Right cardiac atrium (tissue), 1 donor: Measurements from ENCODE around the genes BCL7A and HCAR2.

GRCh38 chr12:122021794-122022704, at the start of gene BCL7A:
TSS of gene BCL7A (plus strand) at chr12:122021884.
- PRO-cap: bidirectional peak, plus-strand start at chr12:122021998, minus-strand start at chr12:122021861; bidirectional peak, plus-strand start at chr12:122022558, minus-strand start at chr12:122022290; bidirectional peak, plus-strand start at chr12:122022579, minus-strand start at chr12:122022649

DNA sequence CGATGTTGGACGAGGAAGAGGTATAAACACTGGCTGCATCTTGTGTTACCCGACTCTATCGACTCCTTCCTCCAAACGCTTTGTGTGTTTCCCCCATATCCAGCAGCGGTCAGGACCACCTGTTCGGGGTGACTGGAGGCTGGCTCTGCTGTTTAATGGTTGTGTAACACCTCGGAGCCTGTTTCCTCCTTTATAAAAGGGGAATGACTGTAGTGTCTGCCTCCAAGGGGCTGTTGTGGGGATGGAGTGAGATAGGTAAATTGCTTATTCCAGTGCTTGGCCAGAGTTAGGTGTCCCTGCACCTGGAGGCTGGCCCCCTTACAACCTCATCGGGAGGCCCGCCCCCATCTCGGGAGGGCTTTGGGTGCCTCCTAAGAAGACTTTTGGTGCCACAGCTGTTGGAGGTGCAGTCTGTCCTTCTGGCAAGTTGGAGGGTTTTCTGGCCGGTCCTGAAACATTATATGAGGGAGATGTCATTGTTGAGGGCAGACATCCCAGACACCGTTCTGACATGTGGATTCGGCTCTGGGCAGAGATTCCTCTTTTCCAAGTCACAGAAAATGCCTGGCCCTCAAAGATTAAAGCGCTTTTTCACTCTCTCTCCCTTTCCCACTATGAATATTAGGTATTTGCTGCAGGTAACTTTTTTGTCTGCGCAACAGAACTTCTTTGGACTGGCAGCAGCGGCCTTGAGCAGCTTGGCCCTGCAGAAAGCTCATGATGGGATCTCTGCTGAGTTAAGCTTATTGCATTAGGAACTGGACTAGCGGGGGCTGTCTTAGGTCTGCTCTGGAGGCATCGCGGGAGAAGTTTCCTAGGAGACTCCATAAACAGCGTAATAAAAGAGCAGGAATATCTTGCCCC, 1.2 kb downstream of the MLXIP start:
- PRO-cap: no peak

- PRO-cap: no peak
Measured at GRCh38 chr12:122087202-122087598, 8.6 kb downstream of the MLXIP start.

DNA sequence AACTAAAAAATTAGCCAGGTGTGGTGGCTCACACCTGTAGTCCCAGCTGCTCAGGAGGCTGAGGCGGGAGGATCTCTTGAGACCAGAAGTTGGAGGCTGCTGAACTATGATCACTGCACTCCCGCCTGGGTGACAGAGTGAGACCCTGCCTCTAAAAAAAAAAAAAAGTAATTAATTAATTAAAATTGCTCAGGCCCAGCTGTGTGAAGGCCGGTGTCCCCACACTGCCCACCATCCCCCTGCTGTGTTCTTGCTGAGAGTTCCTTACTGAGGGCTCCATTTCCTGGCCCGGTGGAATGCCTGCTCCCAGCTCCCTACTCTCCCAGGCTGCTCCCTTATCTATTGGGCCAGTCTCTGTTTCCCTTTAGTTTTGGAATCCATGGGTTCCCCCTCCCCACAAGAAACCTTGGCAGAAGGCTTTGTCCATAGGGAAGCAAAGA, 18.9 kb downstream of the MLXIP start:
- PRO-cap: no peak

DNA sequence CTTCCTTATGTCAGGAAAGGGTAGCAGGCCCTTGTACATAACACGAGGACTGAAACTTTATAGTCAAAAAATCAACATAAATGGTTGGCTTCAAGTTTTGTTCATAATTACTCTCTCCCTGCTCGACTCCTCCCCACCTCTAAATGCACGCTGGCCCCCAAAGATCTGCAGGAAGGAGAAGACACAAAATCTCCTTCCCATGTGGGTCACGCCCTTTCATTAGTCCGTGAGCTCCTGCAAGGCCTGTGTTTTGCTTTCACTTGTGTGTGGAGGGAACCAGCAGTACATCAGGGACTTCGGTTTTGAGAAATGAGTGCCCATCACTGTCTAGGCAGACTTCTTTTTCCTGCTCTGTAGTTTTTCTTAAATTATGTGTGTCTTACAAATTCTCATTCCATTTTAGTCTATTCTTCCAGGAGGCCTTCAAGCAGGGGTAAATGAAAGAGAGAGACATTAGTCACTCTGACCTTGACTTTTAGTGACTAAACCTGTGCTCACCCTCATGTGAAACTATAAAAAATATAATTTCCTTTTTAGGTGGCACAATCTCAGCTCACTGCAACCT, 30.0 kb downstream of the MLXIP start:
- PRO-cap: no peak

DNA sequence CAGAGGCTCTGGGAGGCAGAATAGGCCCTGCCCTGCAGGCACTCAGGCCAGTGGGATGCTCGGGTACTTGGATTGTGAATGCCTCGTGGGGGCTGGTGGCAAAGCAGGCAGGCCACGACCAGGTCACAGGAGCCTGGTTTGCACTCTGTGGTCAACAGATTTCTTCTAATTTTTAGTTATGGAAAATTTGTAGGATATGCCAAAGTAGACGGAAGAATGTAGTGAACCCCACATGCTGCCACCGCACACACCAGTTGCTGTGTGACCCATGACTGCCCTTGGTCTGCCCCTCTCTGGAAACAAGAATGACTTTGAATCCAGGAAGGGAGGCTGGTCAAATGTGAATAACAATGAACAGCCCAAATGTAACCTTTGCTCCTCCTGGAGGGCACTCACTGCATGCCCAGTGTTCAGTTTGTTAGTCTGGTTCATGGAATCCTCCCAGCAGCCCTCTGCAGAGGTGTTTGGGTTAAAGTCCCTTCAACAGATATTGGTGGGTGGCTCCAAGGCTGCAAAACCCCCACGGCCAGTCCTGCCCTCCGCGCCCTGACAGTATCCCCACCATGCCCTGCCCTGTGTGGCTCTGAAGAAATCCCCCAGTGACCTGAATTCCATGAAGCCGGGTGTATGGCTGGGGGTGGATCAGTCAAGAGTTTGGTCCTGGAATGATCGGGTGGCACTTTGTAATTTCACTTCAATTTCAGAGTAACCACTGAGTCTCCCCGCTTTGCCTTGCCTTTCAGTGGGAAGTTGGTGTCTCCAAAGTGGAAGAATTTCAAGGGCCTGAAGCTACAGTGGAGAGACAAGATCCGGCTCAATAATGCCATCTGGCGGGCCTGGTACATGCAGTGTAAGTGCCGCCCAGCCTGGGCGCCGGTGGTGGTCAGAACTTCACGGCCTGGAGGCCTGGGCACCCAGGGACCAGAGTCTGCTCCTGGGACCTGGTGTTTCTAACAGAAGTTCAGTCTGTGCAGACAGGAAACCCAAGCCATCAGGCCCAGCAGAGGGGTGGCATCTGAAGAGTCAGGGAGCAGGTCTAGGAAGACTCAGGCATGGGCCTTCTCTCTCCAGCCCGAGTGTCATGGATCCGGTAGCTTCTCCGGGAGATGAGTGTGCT, 47.1 kb downstream of the IL31 start:
- PRO-cap: no peak

- PRO-cap: no peak
Measured at GRCh38 chr12:122137632-122138812, 36.0 kb downstream of the IL31 start.

- PRO-cap: no peak
Measured at GRCh38 chr12:122383310-122383674, 39.2 kb downstream of the CLIP1 start.

- PRO-cap: no peak
Measured at GRCh38 chr12:122481975-122482174, 18.9 kb downstream of the ZCCHC8 start.

DNA sequence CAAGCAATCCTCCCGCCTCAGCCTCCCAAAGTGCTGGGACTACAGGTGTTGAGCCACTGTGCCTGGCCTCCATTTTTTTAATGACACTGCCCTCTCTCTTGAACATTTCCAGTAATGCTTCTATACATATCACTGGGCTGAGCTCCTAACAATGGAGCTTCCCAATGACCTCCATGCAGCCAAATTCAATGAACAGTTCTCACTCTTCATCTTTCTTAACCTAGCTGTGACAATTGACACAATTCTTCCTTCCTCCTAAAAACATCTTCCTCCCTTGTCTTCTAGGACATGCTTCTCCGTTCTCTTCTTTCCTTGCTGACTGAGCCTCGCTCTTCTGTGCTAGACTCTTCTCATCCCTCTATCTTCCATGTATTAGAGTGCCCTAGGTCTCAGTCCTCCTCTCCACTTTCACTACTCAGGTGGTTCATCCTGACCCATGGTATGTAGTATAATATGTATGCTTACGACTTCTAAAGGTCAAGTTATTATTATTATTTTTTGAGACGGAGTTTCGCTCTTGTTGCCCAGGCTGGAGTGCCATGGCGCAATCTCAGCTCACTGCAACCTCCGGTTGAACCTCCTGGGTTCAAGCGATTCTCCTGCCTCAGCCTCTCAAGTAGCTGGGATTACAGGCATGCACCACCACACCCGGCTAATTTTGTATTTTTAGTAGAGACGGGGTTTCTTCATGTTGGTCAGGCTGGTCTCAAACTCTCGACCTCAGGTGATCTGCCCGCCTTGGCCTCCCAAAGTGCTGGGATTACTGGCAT, 15.9 kb downstream of the ZCCHC8 start:
- PRO-cap: no peak

GRCh38 chr12:122681734-122682237, 21.4 kb downstream of the HCAR2 start:
- PRO-cap: no peak

DNA sequence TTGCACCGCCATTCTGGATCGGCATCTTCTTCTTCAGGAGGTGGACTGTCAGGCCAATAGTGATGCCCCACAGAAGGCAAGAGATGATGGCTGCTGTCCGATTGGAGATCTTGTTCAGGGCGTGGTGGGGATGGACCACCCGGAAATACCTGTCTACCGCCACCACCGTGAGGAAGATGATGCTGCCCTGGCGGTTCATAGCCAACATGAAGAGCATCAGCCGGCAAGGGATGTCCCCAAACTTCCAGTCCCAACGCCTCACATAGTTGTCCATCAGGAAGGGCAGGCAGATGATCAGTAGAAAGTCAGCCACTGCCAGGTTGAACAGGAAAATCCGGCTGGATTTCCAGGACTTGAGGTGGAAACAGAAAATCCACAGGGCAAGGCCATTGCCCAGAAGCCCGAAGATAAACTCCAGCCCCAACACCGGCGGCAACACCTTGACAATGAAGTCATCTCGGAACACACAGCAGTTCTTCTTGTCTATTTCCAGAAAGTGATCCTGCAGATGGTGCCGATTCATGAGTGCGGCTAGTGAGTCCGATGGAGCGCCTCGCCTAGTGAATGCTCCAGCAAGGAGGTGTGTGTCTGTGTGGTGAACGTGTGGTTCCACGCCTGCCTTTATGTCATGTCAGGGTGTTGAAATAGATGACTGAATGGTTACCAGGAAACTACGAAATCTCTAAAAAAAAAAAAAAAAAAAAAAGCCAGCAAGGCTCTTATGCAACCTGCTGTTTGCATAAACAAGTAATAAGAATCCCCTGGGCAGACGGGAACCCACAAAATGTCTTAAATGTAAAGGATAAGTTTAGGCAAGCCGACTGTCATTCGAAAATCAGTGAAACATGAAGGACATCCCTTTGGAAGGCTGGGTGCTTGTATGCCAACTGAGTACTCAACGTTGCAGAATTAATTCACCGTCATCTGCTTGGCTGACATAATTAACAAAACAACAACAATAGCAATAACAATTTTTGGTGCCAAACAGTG, at the start of gene HCAR2:
Gene HCAR2 (minus strand): TSS at position 597 of the 990 bp plus-strand sequence.
- PRO-cap: no peak

GRCh38 chr12:122729486-122730008, 1.1 kb downstream of the HCAR1 start:
- PRO-cap: no peak

DNA sequence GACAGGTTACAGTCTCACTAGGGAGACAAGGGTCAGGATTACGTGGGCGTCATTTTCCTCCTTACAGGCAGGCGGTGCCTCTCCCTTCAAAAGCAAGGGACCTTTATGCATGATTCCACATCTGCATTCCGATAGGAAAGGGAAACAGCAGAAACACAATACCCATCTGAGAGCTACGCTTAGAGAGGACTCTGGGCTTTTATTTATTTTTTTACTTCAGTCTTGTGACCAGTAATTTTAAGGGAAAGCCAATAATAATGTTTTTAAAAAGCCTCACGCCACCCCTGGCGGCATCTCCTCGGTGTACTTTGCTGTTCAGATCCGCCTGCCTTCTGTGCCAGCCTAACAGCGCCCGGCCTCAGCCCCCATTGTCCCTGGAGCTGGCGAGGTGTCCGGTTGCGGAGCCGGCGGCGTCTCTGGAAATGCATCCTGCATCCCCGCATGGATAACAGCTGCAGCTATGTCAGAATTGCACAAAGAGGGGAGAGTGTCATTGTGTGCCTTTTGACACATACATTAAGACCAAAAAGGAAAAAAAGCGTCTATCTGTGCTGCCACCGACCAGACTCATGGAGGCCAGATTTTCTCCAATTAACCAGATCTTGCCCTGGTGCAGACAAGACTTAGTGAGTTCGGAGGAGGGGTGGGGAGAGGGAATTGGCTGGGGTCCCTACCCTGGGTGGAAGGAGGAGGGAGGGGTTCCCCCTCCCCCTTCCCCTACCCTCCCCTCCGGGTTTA, 707 bp upstream of the HIP1R start:
- PRO-cap: unidirectional peak, plus-strand start at position 118 of the sequence; bidirectional peak, plus-strand start at position 368 of the sequence, minus-strand start at position 382 of the sequence

DNA sequence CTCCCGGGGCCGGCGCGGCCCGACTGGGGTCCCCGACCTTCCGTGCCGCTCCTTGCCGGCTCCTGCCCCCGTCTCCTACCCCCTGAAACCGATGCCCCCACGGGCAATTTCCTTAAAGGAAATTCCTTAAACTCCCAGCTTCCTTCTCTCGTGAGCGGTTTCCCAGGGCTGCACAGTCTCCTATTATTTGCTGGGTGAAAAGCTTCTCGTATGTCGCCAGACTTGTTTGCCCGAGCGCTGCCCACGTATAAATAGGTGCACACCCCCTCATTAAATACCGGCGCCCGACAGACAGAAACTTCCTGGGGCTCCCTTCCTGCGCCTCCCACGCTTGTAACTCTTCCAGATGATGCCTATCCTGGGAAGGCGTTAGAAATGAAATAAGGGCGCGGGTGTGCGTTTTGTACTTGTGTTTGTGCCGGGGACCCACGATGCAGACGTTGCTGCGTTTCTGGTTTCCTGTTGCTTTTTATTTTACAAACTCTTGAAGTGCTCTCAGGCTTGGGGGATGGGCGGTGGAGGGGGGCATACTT, 858 bp downstream of the HIP1R start:
- PRO-cap: bidirectional peak, plus-strand start at position 410 of the sequence, minus-strand start at position 25 of the sequence

- PRO-cap: no peak
Measured at GRCh38 chr12:122872890-122873757, 22.8 kb downstream of the VPS37B start.

DNA sequence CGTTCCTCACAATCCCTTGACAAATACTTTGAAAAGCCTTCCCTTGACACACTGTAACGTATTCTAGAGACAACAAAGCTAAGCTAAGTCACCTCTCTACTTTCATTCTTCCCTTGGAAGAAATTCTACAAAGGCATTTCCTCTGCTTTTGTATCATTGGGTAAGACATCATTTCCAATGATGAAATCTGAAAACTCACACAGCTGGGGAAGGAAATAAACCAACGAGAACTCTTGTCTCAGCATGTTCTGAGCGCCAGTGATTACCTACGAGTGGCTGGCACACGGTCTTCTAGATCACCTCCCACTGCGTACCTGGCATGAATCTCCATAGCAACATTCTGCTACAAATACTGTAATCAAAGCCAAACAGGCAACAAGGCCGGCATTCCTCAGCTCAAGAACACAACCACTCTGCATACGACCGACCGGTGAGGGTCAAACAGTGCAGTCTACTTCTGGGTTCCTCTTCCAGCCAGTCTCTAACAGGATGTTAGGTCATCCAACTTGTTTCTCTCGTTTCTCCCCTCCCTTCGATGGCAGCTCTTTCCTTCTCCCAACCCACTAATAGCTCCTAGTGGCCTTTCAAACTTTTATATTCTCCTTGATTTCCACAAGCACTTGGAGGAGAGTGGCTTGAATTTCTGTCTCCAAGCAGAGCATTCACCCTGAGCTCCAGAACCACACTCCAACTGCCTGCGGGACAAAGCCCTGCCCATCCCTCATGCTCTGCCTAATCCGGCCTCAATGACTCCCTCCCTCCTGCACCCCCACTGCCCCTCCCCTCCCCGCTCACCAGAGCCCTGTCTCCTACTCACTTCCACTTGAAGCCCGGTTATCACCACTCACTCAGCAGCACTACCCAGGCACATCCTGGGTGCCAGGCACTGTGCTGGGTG, 7.5 kb downstream of the VPS37B start:
- PRO-cap: no peak

- PRO-cap: no peak
Measured at GRCh38 chr12:122893362-122894109, 2.4 kb downstream of the VPS37B start.

- PRO-cap: no peak
Measured at GRCh38 chr12:122898156-122898467, 2.2 kb upstream of the VPS37B start.

GRCh38 chr12:122946588-122948076, 19.1 kb downstream of the ABCB9 start:
- PRO-cap: no peak